Measurements from ENCODE around the genes OR6P1, PYHIN1, CASQ1 and VANGL2.

DNA sequence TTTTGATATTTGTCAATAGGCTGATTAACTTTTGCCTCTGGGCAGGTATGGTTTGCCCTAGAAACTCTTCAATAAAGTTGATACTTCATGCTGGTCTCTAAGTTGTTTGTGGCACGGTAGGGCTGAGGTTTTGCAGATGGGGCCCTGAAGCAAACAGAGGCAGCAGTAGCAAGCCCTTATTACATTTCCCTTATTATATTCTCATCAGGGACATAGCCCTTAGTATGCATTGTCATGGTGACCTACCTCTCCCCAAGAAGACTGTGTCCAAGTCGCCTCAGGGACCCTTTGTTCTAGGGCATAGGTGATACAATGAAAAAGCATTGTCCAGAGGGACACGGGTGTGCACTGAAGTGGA, at the start of gene OR6P1:
TSS of gene OR6P1 (minus strand) at position 58 of the 358 bp plus-strand sequence.
- PRO-cap, result no peak

DNA sequence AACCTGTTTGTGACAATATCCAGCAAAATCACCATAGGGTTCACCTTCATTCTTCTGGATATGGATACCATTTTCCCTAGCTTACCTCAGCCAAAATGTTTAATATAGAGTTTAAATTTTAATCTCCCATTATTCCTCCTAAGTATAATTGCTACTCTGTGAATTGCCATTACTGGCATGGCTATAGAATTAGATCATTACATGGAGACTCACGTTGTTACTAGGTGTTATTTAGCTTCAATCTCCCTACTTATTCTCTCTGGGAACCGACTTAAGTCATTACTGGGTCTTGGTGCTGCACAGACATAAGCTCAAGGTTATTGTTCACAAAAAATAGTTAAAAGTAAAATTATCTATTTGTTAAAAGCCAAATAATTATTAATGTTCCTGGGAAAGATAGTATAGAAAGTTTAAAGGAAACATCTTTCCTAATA, 479 bp downstream of the SPTA1 start:
- PRO-cap, result no peak

- PRO-cap, result unidirectional peak, plus-strand start at chr1:158931547
These were observed at the start of gene PYHIN1 for GRCh38 chr1:158931085-158931661. Gene PYHIN1, plus strand, starts transcription at chr1:158931552.

DNA sequence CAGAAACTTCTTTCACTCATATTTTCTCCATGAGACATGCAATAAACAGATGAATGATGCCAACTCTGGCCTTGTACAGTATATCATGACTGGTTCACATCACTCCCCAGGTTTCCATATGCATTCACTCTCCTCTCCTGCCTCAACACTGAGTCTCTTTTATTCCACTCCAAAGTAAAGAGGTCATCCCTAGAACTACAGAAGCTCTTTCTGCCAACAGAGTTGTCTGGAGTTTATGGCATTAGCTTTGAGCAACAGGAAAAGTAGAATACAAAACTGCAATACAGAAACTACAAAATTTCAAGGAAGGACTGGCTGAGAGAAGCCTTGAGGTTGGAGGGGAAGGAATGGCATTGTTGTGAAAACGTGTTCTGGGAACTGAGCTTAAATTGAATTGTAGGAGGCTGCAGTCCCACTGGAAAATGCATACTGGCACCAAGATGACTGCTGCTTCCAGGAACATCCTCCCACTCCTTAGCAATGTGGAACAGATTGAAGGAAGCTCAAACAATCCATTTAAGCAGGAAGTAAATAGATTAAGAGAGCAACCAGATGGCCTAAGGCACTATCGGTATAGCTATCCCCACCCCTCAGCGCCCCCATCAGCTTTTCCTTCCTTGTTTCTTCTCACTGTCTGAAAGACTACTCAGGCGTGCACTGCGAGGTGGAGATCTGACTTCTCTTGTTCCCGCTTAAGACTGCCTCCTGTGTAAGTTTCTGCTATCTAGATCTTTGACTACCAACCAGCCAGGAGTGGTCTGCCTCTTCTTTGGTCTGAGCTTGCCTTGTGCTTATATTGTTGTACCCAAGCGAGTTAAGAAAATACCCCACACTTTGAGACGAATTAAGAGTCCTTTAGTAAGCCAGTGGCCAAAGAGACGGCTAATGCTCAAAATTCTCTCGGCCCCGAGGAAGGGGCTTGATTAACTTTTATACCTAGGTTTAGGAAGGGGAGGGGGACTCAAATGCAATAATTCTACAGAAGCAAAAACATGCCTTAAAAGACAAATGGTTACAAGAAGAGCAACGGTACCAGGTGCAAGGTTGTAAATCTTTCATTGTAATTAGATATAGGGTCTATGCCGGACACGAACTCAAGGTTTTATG, 3.1 kb upstream of the PYDC5 start:
- PRO-cap, result unidirectional peak, plus-strand start at position 637 of the sequence

GRCh38 chr1:159444407-159445037, 5.0 kb downstream of the OR10J1 start:
- PRO-cap, result no peak

GRCh38 chr1:159602620-159602912, 14.9 kb downstream of the APCS start:
- PRO-cap, result no peak

GRCh38 chr1:159705689-159706090, 8.7 kb downstream of the CRP start:
- PRO-cap, result no peak

DNA sequence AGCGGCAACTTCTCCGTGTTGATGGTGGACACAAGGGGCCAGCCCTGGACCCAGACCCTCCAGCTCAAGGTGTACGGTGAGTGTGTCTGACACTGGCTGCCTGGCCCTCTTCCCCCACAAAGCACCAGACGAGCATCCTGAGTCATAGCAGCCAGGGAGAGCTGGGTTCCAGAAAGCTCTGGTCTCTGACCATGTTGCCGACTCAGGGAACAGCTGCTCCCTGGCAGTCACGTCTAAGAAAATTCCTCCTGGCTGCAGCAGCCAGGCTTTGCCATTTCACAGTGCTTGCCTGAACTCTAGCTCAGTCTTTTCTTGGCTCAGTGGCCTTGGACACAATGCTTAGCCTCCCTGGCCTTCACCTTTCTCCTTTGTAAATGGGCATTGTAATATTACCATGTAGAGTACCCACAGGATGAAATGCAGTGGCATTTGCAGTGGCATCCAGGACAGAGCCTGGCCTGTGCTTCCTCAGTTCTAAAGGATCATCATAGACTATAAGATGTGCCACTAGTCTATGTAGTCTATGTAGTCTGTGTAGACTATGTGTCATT, 3.5 kb downstream of the SLAMF8 start:
- PRO-cap, result no peak

DNA sequence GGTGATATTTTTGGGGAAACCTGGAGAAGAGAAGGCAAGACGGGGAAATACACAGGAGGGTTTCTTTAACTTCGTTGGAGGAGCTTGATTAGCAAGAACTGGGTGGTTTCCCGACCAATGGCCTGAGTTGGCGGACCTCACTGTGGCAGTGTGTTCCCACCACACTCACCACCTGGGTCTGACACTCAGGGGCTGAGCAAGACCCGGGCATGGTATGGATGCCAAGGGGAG, 3.7 kb downstream of the TAGLN2 start:
- PRO-cap, result no peak

DNA sequence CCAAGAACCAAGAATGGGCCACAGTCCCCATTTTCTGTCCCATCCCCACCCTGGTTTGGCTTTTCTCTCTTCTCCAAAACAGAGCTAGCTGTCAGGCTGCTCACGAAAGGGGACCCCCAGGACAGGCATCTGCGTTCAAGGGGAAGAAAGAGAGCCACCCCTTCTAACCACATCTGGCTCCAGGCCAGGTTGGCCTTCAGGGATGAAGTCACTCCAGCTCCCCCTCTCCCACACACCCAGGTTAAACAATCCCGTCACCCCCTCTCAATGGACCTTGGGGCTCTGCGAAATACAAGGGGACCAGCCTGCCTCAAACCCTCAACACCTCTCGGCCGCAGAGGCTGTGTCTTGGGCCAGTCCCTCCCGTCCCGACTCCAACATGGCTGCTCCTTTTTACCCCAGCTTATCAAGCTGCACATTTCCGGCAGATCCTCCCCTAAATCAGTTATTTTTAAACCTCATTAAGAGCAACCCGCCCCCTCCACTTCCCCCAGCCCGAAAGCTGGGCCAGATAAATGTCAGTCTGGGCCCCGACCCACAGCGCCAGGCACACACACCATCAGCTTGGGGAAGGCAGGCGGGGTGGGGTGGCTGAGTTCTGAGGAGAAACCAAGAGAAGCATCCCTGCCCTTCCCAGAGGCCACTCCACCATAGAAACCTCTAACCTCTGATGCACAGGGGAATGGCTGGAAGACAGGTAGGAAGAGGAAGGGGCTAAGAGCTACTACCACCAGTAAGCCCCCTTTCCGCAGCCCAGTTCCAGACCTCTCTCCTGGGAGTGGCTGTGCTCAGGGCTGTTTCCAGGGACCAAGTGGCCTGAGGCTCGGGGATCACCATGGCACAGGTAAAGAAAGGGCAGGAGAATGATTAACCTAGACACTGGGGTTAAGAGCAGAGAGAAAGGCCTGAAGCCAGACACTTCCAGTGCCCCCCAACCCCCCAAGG, 3.2 kb downstream of the TAGLN2 start:
- PRO-cap, result no peak

DNA sequence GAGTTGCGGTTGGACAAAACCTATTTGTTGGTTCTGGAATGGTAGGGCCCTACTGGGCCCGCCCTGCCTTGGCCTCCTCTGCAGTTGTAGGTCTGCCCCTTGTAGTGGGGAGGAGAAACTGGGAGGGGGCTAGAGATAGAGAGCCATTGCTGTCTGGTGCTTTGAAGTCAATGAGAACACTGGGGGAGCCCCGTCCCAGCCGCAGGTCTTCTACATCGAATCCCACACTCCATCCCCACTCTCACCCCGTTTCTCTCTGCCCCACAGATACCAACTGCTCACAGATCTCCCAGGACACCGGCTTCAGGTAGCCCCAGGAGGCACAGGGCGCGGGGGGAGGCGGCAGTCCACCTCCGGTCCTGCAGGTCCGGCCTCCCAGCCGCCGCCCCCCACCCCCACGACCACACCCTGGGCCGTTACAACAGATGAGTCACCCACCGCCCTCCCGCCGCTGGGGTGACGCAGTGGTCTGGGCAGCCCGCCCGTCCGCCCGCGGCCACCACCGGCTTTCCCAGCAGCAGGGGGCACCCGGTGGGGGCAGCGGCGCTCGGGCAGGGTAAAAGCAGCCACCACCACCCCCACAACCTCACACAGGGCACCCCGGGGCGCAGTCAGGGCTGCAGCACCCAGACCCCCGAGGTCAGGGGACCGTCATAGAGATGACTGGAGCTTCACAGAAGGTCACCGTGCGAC, 949 bp downstream of the TAGLN2 start:
- PRO-cap, result bidirectional peak, plus-strand start at position 454 of the sequence, minus-strand start at position 384 of the sequence

DNA sequence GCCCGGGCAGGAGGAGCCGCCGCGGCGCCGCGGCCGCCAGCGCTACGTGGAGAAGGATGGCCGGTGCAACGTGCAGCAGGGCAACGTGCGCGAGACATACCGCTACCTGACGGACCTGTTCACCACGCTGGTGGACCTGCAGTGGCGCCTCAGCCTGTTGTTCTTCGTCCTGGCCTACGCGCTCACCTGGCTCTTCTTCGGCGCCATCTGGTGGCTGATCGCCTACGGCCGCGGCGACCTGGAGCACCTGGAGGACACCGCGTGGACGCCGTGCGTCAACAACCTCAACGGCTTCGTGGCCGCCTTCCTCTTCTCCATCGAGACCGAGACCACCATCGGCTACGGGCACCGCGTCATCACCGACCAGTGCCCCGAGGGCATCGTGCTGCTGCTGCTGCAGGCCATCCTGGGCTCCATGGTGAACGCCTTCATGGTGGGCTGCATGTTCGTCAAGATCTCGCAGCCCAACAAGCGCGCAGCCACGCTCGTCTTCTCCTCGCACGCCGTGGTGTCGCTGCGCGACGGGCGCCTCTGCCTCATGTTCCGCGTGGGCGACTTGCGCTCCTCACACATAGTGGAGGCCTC, 2.8 kb downstream of the KCNJ9 start:
- PRO-cap, result no peak

DNA sequence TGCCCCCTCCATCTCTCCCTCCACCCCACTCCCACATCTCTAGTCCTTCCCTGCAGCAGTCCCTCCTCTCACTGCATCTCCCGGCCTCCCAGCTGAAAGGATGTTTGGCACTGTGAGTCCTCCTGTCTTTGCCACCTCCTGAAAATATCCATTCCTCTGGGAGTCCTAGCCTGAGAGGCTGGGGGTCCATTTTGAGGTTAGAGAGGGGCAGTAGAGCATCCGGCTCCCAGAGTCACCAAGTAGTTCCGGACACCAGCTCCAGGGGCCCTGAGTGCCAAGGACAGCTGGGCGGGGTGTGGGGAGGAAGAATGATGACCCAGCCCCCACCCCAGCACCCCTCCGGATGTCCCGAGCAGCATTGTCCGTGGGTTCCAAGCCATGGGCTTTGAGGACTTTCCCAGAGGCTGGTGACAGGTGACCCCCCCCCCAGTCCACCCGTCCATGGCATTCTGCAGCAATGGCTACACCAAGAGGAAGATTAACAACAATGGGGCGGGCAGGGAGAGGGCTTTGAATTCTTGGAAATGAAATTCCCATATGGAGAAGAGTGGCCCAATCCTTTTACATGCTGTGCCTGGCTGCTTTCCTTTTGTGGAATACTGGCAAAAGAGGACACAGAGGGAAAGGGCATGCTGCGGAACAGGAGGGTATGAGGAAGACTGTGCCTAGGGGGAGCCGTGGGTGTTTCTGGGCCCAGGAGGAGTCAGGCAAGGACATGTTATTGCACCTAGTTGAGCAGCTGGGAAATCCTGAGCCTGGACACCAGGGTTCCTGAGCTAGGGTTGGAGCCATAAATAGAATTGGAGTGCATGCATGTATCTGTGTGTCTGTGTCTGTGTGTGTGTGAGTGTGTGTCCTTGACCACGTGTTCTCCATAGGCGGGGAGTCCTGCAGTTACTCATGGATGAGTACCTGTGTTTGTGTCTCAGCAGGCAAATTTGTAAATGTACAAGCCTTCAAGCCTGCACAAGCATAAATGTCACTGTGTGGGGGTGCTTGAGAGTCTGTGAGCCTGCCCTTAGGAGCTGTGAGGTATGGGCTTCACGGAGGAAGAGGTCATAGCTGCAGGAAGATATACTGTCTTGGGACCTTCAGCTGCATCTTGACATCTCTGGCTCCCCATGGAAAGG, 930 bp downstream of the ATP1A2 start:
- PRO-cap, result no peak

GRCh38 chr1:160117538-160118210, 2.1 kb downstream of the ATP1A2 start:
- PRO-cap, result unidirectional peak, minus-strand start at chr1:160118026

DNA sequence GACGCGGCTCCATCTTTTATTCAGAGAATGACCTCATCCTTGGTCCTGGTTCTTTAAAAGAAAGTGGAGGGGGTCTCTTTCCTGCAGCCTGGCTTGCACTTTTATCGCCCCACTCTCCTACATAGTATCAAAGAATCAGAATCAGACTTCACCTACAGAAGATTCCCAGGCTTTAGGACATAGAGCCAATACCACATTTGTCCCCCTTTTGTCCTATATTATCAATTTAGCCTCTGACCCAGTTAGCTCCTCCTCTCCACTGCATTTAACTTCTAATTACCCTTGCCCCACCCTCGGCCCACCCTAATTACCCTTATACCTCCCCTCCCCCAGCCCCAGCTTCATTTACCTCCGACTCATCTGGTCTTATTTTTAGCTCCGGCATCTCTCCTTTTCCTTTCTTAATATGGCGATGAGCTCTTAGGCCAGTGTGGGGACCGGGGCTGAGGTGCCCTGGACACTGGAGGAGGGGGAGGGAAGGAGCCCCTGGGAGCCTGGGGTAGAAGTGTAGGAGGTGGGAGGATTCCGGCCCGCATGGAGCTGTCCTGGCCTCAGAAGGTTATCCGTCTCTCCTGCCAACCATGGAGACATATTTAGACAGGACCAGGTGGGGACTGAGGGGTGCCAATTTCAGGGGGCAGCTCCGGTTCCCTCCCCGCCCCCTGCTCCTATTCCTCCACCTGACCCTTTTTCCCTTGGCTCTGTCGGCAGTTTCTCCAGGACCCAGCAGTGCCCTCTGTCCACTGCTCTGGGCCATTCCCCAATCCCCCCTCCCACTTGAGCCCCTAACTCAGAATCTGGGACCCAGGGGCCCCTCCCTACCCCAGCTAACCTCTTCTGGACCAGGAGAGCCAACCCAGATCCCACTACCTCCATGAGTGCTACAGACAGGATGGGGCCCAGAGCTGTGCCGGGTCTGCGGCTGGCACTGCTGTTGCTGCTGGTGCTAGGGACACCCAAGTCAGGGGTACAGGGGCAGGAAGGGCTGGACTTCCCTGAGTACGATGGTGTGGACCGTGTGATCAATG, at the start of gene CASQ1:
TSS of gene CASQ1 (plus strand) at position 698 of the 1,028 bp plus-strand sequence.
- PRO-cap, result no peak

- PRO-cap, result no peak
These were observed 644 bp downstream of the PEA15 start for GRCh38 chr1:160205653-160206403.

- PRO-cap, result no peak
These were observed 25.9 kb downstream of the COPA start for GRCh38 chr1:160317185-160317476.

- PRO-cap, result no peak
These were observed 10.6 kb downstream of the COPA start for GRCh38 chr1:160332361-160332901.

DNA sequence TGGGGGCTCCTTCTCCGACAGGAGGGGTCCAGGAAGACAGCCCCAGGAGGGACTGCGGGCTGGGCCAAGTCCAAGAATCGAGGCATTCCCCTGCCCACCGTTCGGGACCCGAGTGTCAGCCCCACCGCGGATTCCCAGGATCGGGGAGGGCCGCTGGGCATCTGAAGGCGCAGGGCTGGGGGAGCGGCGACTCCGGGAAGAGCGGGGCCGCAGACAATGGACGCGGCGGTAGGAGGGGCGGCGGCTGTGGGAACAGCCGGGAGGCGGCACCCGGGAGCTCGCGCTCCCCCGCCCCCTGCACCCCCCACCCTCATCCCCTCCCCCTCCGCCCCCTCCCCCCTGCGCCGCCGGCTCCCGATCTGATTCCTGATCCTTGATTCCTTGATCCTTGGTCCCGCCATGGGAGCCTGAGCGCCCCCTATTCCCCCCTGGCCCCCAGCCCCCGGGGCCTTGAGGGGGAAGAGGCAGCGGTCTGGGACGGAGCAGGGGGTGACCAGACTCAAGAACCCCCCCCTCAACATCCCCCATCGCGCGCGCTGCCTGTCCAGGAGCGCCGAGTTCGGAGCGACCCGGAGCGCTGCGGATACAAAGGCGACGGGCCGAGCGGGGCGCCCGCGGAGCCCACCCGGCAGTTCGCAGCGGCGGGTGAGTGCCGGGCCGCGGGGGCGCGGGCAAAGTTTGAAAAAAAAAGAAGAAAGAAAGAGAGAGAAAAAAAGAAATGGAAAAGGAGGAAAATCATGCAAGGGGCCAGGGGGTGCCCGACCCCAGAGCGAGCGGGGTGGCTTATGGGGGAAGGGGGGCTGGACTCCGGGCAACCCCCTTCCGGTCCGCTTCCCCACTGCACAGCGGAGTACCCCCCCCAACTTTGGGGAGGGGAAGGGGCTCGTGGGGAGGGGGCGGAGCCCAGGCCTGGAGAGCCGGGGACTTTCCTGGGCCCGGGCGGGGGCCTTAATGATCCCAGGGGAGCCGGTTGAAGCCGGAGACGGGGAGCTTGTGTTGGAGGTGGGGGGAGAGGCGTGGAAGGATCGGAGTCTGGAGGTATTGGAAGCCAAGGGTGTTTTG, at the start of gene VANGL2:
TSS of gene VANGL2 (plus strand) at position 340 of the 1,062 bp plus-strand sequence.
- PRO-cap, result no peak

GRCh38 chr1:160406313-160406629, 5.9 kb downstream of the VANGL2 start:
- PRO-cap, result no peak